Neural cell (in vitro differentiated cells): ENCODE results near the genes B9D2, GRIK5 and ZNF526.

- RAMPAGE, long total RNA: no peak
These were observed 9.1 kb downstream of the TGFB1 start for GRCh38 chr19:41344403-41345224.

DNA sequence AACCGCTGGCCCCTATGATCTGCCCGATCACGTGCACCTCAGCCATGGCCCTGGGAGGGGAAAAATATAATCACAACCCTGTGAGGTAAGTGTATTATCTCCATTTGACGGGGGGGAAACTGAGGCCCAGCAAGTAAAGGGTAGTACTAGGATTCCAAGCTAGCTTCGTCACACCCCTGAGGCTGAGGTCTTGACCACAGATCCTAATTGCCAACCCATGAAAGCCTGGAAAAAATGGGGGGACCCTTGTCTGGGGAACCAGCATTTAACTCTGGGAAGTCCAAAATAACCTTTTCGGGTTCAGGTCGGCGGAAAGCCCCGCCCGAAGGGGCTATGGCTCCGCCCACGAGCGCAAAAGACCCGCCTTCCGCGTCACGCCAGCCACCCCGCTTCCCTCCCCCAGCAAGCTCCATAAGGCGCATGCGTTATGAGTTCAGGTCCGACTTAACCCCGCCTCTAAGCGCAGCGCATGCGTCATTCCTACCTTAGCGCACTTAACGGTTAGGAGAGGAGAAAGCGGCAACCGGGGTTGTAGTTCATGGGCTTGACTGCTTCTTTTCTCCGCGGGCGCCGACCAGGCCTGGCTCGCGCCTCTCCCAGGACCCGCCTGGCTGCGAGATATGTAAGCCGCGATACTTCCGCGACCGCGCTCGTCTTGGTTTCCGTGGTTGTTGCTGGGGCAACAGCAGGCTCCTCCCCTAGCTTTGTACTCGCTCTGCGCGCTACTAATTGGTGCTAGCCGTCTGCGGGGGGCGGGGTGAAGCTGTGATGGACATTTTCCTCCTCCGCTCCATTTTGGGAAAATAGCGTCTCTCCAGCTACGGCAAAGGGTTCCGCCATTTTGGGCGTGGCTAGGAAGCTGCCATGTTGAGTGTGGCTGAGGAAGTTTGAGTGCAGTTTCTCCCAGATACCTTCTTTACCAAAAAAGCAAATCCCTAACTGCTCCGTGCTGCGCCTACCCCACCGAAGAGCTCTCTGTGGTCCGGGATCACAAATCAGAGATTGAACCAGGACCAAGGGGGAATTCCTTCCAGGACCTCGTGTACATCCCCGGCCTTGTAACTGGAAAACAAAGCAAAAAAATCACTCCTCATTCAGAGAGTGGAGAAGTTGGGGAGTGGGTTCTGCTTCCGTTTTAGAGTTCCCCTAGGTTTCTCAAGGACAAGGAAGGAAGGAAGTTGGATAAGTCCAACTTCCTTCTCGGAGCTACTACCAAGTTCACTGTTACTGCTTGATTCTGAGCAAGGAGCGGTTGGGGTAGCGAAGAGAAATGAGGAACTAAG, at the start of gene B9D2:
B9D2 (minus strand) TSS at position 676 of the 1,283 bp plus-strand sequence.
- RAMPAGE, long total RNA: start-site peak on the plus strand centred at position 506 of the sequence, 36 bp wide, 184 and 203 reads in 2 replicates

DNA sequence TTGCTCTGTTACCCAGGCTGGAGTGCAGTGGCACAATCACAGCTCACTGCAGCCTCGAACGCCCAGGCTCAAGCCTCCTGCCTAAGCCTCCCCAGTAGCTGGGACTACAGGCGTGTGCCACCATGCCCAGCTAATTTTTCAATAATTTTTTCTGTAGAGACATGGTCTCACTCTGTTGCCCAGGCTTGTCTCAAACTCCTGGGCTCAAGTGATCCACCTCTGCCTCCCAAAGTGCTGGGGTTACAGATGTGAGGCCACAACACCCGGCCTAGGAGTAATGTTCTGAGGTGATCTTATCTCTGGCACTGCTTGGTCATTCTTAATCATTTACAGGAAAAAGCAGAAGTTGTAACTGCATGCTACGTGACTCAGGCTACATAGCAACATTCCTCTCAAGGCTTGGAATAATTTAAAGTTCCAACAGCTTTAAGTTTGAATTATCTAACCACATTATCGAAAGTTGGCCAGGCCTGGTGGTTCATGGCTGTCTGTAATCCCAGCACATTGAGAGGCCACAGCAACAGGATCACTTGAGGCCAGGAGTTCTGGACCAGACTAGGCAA, 3.8 kb upstream of the B9D2 start:
- RAMPAGE, long total RNA: no peak

DNA sequence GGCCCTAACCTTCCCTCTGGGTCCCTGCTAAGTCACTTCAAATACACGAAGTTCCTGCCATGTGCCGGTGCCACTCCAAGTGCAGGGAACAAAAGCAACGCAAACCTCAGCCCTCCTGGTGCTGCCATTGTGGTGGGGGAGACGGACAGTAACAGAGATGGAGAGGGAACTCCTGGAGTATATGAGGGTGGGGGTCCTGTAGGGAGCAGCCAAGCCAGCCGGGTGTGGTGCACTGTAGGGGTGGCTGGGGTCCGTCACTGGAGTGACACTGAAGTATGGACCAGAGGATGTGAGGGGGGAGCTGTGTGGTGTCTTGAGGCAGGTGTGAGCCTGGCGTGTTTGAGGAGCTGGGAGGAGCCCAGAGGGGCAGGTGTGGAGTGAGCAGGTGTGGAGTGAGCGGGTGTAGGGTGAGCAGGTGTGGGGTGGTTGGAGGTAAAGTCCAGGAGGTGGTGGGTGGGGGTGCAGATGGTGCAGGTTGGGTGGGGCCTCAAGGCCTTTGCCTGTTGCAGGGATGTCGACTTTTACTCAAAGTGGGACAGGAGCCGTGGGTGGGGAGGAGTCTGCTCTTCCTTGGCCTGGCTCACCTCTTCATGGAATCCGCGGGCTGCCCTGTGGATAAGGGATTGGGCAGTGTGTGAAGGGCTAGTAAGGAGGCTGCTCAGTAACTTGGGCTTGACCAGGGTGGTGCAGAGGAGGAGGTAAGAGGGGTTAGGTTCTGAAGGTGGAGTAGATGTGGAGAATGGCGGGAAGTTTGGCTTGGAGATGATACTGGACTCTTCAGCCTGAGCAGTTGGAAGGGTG, 5.8 kb downstream of the B3GNT8 start:
- RAMPAGE, long total RNA: no peak

GRCh38 chr19:41463260-41463995, 20.5 kb downstream of the ERICH4 start:
- RAMPAGE, long total RNA: no peak

DNA sequence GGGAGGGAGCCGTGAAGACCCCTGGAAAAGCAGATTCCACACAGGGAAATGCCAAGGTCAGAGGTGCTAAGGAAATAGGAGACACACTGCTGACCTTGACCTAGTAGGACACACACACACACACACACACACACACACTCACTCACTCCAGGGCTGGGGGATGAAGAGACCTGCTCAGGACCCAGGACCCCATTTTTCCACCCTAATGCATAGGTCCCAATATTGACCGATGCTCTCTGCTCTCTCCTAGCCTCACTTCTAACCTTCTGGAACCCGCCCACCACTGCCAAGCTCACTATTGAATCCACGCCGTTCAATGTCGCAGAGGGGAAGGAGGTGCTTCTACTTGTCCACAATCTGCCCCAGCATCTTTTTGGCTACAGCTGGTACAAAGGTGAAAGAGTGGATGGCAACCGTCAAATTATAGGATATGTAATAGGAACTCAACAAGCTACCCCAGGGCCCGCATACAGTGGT, 1.0 kb downstream of the CEACAM5 start:
- RAMPAGE, long total RNA: no peak

GRCh38 chr19:41877899-41878474, 908 bp downstream of the CD79A start:
- RAMPAGE, long total RNA: no peak

DNA sequence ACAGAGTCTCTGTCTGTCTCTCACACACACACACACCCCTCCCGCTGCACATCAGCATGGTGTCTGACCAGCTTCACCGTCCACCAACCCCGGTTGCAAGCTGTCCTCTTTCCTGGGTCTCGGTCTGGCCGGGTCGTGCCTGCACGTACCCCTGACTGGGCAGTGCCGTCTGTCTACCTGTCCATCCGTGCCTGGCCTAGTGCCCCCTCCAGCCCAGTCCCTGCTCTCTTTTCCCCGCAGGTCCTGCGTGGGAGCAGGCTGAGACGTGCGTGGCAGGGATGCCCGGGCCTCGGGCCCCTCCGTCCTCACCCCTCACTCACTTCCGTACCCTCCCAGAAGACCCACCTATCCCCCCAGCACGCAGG, 16.0 kb downstream of the ERFL start:
- RAMPAGE, long total RNA: no peak

DNA sequence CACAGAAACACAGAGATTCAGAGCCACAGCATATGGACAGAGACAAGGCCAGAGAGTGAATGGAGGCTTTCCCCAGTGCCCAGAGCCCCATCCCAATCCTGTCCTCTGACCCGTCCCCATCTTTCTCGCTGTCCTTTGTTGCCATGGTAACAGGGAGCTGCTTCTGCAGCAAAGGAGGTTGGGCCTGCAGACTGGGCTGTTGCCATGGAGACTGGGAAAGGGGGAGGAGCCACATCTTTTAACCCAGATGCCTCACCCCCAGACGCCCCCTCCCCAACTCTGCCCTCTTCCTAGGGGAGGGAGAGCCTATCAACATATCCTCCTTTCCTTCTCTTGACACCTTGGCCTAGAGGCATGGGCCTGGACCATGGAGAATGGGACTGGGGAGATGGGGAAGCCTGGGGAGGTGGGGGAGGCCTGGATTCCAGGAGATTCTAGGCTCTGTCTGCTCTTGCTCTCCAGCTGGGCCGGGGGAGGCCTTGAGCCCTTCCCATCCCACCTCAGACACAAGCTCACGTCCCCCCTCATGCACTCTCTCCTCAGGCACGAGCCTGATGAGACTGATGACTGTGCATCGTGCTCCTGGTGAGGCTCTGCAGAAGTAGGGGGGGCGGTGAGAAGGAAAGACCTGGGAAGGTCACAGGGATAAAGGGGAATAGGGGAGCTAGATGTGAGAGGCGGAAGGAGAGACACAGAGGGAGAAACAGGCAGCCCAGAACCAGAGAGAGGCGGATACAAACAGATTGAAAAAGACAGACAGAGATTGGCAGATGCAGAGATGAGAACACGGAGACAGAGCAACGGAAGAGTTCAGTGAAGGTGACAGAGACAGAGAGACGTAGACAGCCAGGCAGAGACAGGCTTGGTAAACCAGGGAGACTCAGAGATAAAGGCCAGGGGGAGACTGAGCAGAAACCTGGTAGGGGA, 2.2 kb upstream of the ATP1A3 start:
- RAMPAGE, long total RNA: start-site peak on the plus strand centred at position 504 of the sequence, 206 bp wide, 27 and 38 reads in 2 replicates; start-site peak on the plus strand centred at position 815 of the sequence, 53 bp wide, 35 and 15 reads in 2 replicates

DNA sequence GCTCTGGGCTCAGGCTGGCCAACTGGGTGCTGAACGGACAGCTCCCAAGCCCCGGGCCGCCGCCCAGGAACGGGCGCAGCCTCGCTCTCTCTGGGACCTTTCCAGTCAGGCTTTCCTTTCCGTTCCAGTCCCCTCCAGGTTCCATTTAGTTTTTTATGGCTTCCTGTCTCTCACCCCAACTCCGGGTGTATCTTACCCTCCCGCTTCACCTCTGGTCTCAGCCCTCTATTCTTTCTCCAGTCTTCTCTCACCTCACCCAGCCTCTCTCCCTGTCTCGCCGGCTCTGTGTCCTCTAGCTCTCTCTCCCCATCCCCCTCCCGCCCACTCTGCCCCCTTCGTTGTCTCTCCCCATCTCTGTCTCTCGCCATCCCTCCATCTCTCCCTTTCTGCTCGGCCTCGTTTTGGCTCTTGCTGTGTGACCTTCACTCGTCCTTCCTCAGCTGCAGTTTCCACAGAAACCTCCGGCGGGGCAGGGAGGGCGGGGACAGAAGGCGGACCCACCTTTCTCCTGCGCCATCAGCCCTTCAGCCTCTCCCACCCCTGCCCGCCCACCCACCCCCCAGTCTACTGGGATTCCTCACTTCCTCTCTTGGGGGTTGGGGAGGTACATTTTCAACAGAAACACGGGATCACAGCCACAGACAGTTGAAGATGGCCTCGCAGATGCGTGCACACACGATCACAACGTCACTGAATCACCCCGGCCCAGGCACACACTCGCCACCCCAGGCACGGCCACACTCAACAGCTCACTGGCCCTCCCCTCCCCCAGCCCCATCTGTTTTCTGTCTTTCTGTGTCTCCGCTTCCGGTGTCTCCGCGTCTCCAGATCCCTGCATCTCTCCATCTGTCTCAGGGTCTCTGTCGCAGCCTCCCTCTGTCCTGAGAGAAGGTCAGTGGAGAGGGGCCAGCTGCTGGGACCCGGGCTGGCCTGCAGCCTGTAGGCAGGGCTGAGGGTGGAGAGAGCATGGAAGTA, 3.5 kb upstream of the ATP1A3 start:
- RAMPAGE, long total RNA: no peak

DNA sequence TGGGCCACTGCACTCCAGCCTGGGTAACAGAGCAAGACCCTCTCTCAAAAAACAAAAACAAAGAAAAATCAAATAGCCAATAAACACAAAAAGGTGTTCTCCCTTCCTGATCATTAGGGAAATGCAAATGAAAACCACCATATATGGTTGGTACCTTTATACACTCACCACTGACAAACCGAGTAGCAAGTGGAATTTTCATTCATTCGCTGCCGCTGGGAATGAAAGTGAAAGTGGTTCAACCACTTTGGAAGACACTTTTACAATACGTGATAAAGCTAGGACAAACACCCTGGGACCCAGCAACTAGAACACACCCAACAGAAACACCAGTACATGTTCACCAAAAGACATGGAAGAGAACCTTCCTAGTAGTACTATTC, 21.0 kb downstream of the GRIK5 start:
- RAMPAGE, long total RNA: no peak

DNA sequence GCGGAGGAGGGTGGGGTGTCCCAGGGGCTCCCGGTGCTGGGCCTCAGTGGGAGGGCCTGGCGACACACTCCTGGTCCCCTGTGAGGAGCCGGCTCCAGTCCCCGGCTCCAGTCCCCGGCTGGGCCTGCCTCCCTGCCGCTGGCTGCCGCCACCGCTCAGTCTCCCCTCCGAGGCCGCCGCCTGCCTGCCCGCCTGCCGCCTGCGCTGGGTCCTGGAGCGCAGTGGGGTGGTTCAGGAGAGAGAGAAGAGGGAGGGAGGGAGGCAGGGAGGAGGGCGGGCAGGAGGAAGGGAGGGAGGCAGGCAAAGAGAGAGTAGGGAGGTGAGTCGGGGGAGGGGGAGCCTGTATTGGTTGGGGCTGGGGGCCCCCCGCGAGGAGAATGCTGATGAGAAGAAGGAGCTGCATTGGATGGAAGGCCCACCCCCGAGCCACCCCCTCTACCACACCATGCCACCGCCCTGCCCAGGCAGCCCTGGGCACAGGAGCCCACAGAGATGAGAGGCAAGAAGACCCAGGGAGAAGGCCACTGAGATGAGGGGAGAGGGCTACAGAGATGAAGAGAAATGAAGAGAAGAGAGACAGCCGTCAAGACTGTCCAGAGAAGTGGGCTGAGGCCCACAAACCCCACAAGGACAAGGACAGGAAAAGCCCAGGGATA, at the start of gene GRIK5:
GRIK5 (minus strand) TSS at position 223 of the 656 bp plus-strand sequence.
- RAMPAGE, long total RNA: no peak

DNA sequence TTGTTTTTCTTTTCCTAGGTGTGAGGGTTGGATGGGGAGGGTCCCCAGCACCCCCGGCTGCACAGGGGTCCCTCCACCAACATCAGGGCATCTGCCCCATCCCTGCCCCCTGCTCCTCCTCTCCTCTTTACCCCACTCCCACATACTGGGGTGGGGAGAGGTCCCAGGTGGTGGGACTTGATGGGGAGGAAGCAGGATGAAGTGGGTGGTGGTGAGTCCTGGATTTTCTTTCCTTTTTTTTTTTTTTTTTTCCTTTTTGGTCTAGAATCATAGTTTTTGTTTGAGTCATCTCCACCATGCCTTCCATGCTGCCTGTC, 12.3 kb downstream of the ZNF574 start:
- RAMPAGE, long total RNA: no peak

DNA sequence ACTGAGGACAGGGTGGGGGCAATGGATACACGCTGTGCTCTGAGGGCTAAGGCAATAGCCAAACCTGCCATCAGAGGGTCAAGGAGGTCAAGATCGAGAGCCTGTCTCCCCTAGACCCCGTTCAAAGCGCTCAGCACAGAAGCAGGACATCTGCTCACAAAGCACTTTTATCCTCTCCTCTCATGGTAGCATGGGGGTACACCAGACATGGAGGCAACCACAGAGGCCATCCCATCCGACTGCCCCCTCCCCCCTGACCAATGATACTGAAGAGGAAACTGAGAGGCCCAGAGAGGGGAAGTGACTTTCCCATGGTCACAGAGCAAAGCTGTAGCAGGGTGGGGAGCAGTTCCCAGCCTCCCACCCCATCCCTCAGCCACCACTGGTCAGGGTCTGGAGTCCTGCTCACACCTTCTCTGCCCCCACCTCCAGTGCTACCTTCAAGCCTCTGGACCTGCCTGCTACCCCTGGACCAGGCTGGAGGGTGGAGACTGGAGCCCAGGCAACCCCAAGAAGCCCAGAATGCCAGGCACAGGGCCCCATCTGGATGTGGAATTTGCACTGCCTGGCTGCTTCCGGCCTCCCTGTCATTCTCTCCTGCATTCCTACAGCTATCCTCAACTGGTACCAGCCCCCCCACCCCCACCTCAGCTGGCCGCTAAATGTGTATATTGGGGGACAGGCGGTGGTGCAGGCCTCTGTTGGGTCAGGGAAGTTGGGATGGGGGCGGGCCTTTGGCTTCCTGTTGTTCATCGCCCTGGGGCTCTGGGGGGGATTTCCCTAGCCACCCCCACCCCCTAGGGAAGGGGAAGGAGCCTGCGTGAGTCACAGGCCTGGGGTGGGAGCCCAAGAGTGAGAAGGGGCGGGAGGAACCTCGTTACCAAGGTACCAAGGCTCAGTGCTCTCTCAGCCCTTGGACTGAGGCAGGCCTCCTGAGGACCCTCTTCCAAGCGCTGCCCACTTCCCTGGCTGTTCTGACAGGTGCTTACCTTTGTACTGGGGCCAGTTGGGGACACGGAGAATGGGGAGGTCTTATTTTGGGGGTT, 10.8 kb downstream of the POU2F2 start:
- RAMPAGE, long total RNA: no peak

- RAMPAGE, long total RNA: no peak
These were observed 18.6 kb downstream of the DEDD2 start for GRCh38 chr19:42198997-42199255.

GRCh38 chr19:42219643-42220695, at the start of gene ZNF526:
Gene ZNF526, plus strand, starts transcription at chr19:42220312.
- RAMPAGE, long total RNA: start-site peak on the plus strand at chr19:42220318-42220370, 21 and 45 reads in 2 replicates

DNA sequence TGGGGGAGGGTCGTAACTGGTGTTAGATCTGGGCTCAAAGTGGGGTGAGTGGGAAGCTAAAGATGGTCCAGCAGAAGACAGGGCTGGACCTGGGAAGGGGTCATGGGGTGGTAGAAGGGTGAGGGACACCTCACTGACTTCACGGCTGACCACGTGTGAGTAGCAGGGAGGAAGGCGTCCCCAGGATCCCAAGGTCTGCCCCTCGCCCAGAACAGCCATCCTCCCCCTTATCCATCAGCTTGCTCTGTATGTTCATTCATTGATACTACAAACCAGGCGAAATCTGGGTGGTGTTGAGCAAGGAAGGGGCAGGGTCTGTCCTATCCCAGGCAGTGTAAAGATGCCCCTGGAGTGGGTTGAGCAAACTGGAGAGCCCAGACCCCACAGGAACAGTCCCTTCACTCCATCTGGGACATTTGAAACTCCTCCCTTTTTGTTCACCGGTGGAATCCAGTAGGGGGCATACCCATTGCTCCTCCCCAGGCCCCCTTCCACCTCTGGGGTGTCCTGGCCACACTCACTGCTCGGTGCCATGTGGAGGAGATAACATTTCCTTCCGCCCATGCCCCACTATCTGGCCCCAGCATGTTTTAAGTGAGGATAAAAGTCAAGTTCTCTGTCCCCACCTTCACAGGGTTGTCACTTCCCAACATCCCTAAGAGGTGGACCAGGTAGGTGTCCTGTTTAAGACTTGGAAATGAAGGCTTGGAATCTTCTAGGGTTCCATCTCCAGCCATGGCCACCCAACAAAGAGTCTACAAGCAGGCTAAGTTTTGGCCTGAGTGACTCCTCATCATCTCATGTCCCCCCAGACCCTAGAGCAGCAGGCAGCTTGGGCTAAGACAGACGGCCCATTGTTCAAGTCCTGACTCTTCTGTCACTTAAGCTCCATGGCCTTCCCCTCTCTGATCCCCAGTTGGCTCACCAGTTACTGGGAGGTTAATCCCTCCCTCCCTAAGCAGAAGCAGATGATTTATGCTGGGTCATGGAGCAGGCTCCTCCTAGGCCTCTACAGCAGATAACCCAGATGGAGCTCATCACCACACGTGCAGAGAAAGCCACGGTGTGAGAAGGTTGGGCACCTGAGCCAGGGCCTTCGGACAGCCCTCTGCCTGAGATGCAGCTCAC, 9.2 kb downstream of the ZNF526 start:
- RAMPAGE, long total RNA: no peak

DNA sequence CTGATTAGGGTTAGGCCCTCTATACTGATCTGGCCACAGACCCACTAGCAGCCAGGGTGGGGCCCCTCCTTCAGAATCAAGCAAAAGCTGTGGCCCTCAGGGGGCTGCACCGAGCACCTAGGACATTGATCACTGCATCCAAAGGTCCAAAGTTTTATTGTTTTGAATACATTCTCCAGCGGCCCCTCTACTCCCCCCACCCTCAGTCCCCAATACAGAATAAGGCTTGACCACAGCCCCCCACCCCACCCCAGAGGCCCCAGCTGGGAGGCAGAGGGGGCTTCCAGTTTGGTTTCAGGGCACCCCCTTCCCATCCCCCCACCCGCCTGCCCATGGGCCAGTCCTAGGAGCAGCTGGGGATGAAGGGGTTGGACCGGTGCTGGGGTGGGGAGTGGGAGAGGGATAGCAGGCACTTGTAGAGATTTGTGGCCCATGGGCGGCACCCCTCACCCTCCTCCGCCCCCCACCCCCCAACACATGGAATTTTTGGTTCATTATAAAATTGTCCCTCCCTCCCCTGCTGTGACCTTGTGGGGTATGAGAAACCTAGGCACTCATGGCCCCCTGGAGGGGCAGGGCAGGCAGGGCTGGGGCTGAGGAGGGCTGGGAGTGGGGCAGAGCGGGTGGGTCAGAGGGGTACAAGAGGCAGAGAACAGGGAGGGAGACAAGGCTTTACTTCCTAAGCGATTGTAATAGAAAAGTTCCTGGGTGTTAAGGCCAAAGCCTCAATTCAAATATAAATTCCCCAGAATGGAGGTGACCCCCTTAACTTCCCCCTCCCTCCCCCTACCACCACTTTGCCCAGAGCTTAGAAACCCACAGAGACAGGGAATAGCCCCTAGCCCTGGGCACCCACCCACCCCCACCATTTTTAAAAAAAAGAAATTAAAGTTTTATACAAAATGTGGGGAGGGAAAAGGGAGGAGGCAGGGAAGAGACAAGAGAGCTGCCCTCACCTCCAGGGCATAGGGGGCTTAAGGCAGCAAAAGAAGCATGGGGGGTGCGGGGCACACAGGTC, 5.3 kb upstream of the GSK3A start:
- RAMPAGE, long total RNA: no peak

DNA sequence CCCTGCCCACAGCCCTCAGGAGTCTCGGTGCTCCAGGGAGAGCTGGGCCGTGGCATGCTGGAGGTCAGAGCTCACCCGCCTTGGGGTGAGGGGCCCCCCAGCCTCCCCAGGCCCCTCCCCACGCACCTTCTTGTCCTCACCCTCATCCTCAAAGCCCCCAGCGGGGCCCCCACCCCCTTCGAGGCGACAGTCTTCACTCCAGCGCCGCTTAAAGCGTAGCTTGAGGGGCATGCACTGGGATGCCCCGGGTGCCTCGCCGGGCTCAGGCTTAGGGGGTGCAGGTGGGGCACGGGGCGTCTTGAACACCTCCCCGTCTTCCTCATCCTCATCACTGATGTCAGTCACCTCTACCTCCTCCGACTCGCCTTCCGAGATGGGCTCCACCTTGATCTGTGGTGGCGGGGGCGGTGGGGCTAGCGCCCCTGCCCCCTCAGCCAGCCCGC, 6.1 kb upstream of the GSK3A start:
- RAMPAGE, long total RNA: no peak

DNA sequence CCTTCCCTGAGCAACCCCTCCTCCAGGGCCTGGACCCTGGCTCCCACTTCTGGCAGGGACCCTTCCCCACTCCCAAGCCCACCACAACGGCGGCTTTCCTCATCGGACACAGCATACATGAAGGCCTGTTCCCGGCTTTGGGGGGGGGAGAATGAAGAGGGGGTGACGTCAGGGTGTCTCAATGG, 2.4 kb downstream of the ERF start:
- RAMPAGE, long total RNA: no peak